Helper T cell (primary cell): Measurements from ENCODE around the genes HCAR2, HCAR1 and HIP1R.

GRCh38 chr12:121801655-121802627, 1.9 kb upstream of the SETD1B start:
- PRO-cap, 2 experiments = peak in 2 of 2 experiments; most common plus-strand start chr12:121802122 (in 2); most common minus-strand start chr12:121801827 (in 1)

- PRO-cap, 2 experiments = no peak in any of the 2 experiments
Observed at GRCh38 chr12:121816247-121816683, 12.5 kb downstream of the SETD1B start.

DNA sequence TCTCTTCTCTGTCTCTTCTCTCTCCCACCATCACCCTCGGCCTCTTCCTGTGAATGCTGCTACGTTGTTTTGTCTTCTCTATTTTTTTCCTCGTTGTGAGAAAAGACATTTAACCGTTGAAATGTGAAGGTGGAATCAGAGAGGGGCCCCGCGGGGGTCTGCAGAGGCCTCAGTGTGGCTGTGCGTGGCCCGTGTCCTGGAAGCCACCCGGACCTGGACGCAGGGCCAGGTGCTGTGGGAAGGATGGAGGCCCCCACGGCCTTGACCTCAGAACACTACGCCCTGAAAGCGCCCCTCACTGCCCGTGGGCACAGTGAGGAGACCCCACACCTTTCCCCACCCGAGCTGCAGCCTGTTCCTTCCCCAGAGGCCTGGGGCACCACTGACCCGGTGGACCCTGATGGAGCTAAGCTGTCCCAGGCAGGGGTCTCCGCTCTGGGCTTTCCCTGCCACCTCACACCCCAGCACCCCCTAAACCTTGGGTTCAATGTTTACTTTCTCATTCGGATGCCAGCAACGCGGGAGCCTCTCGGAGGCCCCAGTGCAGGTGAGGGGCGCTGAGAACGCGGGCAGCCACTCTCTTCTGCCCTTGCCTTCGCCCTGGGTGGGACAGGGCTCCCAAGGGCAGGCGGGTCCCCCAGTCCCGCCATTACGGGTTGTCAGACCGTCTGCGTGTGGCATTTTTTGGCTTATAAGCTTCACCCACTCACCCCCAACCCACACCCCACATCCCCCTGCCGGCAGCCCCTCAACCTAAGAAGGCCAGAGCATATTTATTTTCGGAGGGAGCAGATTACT, 26.9 kb downstream of the SETD1B start:
- PRO-cap, 2 experiments = no peak in any of the 2 experiments

DNA sequence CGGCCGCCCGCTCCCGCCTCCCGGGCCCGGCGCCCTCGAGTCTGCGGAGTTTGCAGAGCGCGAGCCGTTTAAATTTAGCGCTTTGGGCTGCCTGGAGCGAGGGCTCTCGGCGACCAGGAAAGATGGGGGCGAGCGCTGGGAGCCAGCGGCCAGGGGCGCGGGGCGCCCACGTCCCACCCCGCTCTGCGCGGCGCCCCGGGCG, 922 bp downstream of the BCL7A start:
- PRO-cap, 2 experiments = no peak in any of the 2 experiments

DNA sequence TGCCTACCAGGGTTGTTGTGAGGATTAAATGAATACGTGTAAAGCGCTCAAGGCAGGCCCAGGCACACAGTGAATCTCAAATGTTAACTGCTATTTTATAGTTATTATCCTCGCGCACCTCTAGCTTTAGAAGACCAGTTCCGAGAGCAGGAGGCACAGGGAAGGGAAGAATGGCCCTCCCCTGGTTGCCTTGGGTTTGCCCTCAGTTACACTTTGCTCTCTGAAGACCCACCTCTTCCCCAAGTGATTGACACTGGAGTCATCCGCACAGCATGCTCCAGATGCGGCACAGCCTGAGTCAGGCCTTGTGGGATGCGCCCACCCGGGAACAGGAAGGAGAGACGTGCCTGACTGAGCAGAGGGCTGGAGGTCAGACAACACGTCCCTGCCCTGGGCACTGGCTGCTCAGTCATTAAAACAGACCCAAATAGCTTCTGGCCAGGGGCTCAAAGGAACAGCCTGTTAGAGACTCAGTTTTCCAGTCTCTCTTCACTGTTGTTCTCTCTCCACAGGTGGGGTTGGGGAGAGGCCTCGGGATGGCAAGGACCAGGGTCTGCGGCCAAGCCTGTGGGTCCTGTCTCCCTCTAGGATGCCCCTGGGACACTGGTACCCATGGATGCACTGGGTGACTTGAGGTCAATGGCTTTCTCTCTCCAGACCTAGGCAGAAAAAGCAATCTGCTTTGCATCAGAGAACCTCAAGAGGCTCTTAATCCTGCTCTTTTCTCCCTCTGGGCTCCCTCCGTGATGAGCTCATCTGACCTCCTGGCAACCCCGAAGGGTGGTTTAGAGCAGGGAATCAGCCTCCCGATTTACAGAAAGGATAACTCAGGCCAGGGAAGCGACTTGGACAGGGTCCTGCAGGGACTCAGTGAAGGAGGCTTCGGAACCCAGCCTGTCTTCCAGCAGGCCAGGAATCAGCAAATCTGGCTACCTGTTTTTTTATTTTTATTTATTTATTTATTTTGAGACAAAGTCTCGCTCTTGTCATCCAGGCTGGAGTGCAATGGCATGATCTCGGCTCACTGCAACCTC, 13.5 kb upstream of the MLXIP start:
- PRO-cap, 2 experiments = no peak in any of the 2 experiments

- PRO-cap, 2 experiments = no peak in any of the 2 experiments
Observed at GRCh38 chr12:122097461-122097900, 18.9 kb downstream of the MLXIP start.

- PRO-cap, 2 experiments = no peak in any of the 2 experiments
Observed at GRCh38 chr12:122125366-122126512, 47.2 kb downstream of the MLXIP start.

- PRO-cap, 2 experiments = no peak in any of the 2 experiments
Observed at GRCh38 chr12:122145716-122146310, 28.2 kb downstream of the IL31 start.

GRCh38 chr12:122204979-122205746, 1.7 kb downstream of the B3GNT4 start:
- PRO-cap, 2 experiments = no peak in any of the 2 experiments

- PRO-cap, 2 experiments = no peak in any of the 2 experiments
Observed at GRCh38 chr12:122205858-122206407, 2.4 kb downstream of the B3GNT4 start.

DNA sequence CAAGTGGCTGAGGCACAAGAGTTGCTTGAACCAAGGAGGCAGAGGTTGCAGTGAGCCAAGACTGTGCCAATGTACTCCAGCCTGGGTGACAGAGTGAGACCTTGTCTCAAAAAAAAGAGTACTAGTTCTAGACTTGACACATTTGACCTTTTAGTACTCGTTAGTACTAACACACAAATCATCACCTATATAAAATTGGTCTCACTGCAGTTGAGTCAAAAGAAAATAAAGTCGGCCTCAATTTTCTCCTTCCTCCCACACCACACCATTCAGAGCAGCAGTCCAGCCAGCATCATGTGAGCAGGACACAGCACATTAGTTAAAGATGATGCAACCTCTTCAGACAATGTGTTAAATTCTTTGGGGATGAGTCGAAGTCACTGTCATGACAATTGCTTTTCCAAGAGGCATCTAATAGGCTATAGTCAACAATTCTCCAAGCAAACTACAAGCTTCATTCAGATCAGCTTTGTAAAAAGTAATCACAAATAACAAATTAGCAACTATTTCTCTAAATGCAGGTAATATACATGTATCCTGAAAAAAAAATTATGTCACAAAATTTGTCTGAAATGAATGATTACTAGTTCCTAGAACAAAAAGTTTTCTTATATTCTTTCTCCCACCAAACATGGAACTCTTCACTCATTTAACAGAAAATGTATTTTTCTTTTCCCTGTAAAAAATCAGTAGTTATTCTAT, 55.6 kb downstream of the CLIP1 start:
- PRO-cap, 2 experiments = no peak in any of the 2 experiments

DNA sequence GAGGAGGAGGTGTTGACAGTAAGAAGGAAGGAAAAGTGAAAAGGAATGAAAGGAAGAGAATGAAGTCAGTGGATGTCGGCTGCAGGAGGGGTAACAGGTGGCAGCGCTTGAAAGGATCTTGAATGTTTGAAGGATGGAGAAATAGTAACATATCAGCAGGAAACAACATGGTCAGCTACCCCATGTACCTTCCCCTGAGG, 36.9 kb downstream of the CLIP1 start:
- PRO-cap, 2 experiments = no peak in any of the 2 experiments

GRCh38 chr12:122398924-122399890, 23.3 kb downstream of the CLIP1 start:
- PRO-cap, 2 experiments = no peak in any of the 2 experiments

- PRO-cap, 2 experiments = no peak in any of the 2 experiments
Observed at GRCh38 chr12:122502897-122503381, 2.2 kb upstream of the ZCCHC8 start.

- PRO-cap, 2 experiments = no peak in any of the 2 experiments
Observed at GRCh38 chr12:122702761-122703750, at the start of gene HCAR2. TSS of gene HCAR2 (minus strand) at chr12:122703357.

DNA sequence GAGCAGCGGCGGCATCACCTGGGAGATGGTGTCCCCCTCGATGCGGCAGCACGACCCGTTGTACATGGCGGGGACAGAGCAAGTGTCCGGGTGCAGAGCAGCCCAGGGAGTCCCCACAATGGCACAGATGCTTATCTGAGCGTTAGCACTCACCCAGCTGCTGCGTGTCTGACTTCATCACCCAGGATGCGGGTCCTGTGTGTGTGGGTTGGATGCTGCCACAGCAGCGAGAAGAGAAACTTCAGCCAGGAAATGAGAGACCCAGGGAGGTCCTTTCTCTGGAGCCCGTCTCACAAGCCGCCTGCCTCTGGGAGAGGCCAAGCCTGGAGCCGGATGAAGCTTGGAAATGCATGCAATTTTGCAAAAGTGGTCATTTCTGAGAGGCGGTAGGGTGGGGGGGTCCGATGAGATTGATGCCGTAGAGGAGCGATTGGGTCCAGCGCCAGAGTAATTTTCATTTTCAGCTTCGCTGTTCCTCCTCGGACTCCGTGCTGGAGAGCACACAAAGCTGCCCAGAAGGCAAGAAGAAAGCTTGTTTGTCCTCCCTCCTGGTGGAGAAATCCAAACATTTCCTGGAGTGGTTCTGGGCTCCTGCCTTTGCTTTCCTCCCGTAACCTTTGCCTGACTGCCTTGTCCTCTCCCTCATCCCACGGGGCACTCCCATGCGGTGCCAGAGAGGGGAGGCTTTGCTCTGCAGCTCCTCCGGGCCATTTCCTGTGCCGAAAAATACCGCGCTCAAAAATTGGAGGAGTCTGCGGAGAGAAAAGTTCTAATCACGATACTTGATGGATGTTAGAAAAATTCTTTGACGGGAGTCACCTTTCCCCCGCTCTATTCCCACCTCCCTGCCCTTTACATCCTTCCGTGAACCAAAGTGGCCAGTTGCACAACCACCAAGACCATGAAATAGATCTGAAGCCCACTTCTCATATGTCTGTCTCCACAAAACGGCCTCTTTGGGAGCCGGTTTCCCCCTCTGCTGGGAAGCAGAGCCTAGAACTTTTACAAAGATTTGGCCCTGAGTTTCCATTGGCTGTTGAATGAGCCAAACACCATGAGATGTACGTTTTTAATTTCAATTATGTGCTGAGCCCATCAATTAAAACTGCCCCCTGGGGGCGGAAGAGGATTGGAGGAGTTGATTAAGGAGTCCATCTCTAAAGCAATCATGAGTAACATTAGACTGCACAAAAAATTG, at the start of gene HCAR1:
Gene HCAR1 (minus strand): TSS at position 571 of the 1,198 bp plus-strand sequence.
- PRO-cap, 2 experiments = no peak in any of the 2 experiments

- PRO-cap, 2 experiments = peak in 2 of 2 experiments; most common plus-strand start chr12:122835504 (in 2); most common minus-strand start chr12:122835300 (in 1)
Observed at GRCh38 chr12:122835119-122836048, at the start of gene HIP1R. TSS of gene HIP1R (plus strand) at chr12:122835457.

DNA sequence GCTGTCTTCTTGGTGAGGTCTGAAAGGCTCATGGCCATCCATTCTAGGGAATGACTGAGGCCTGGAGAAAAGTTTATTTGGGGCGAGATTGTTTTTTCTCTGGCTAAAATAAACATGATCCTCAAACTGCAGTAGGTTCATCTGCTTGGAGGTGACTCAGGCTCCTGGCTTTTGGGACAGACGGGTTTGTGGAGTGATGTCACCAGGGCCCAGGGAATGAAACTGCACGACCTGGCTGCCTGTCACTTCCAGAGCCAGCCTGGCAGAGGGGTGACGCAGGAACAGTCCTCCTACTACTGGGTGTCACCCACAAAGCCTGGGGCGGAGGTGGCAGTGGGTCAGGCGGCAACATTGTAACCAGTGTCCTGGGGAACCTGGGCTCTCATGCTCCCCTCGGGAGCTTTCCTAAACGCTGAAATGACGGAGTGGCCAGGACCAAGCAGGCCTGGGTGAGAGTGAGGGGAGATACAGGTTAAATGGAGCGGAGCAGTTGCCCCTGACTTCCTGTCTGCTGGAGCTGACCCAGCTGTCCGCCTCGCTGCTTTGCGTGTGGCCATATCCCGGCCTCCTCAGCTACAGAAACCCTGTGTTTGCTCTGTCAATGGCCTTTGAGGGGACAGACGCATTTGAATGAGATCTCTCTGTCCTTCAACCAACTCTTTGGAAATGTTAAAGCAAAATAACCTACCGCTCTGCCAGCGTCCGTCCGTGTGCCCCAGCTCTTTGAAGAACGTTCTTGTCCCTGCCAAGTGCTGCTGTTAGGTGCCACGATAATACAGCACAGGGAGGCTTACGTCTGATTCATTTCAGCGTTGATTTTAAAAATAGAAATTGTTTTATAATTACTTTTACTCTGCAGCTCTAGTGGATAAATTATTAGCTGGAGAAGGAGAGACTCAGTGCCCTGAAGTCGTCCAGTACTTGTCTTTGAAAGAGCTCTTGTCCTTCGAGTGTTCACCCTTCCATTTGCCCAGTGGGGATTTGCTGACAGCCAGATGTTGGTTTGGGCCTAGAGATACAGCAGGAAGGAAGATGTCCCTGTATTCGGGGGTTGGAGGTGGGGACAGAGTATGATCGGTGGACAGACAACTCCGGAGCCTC, 6.6 kb downstream of the HIP1R start:
- PRO-cap, 2 experiments = no peak in any of the 2 experiments

- PRO-cap, 2 experiments = no peak in any of the 2 experiments
Observed at GRCh38 chr12:122870599-122871711, 25.0 kb downstream of the VPS37B start.

DNA sequence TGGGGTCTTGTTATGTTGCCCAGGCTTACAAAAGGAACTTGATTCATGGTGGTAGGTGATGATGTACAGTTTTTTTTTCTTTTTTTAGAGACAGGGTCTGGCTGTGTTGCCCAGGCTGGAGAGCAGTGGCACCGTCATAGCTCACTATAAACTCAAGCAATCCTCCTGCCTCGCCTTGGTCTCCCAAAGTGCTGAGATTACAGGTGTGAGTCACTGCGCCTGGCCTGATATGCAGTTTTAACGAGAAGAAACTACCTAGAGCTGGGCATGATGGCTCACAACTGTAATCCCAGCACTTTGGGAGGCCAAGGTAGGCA, 12.9 kb upstream of the VPS37B start:
- PRO-cap, 2 experiments = no peak in any of the 2 experiments